Brain (tissue), 1 donor: ENCODE data around the gene ANXA10.

DNA sequence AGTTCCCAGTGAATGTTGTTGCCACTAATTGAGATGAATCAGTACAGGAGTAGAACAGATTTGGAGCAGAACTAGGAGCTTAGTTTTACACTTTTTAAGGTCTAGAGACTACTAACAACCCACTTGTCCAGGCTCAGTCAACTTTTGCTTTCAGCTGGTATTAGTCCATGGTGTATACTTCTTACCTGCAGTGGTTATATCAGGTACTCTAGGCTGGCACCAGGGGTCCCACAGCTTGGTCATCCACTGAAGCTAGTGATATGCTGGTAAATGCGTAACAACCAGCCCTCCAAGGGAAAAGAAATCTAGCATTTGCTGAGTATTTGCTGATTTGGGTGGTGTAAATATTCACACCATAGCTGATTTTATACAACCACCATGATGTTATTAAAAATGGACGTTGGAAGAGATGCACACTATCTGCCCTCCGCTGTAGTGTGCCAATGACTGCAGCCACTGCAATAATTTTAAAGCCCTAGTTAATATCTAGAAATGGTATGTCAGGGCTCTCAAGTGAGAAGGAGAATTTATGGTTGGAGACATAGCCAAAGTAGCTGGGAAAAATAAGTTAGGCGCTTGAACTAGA is 16.5 kb upstream of the TMEM144 start:
- RRBS: no CpG with 5 or more reads among the region's 4 CpGs

DNA sequence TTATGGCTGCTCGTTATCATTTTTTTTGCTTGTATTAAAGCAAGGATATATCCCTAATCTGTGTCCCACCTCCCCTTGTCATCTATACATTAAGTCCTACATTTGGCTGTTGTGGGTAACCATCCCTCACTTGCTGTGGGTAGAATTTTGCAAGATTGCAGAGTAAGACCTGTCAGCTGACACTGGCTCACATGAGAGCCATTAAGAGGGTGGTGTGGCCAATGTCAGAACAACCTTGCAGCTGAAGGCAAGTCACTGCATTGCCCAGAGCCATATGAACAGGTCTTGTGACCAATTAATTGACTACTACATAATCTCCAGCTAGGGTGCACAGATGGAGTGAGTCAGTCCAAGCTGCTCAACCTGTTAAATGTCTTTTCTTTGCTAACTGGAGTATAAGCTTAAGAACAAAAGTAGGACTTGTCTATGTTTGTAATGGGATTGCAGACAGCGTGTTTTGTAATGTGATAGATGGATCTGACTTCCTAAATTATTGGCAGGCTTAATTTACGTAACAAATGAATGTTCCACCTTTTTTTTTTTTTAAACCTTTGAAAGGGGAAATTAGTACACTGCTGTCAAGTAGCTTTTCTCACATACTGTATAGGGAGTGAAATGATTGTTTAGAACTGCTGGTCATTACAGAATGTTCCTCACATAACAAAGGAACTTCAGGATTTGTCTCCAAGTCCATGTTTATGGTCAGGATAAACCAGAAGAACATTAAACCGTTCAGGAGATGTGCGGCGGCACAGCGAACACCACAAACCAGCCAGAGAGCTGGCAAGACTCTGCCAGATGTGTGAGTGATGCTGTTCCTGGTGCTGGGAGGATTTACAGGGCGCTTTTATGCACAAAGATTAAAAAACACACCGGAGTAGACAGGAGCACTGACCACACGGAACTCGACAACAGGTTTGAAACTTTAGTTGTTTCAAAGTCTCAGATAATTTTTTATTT is 37.0 kb downstream of the FNIP2 start:
- RRBS: no CpG with 5 or more reads among the region's 11 CpGs

- RRBS: no CpG with 5 or more reads among the region's 3 CpGs
Measured at GRCh38 chr4:158810612-158811140, 41.9 kb downstream of the FNIP2 start.

- RRBS: no CpG with 5 or more reads among the region's 7 CpGs
Measured at GRCh38 chr4:158891236-158891937, 122.6 kb downstream of the FNIP2 start.

DNA sequence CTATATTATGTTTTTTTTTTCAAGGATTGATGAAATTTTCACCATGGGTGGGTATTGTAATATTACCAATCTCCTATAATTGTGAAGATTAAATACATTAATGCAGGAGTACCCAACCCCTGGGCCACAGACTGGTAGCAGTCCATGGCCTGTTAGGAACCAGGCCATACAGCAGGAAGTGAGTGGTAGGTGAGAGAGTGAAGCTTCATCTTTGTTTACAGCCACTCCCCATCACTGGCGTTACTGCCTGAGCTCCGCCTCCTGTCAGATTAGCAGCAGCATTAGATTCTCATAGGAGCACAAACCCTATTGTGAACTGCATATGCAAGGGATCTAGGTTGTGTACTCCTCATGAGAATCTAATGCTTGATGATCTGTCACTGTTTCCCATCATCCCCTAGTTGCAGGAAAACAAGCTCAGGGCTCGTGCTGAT is 15.1 kb downstream of the RAPGEF2 start:
- RRBS: no CpG with 5 or more reads among the region's 3 CpGs

- RRBS: no CpG with 5 or more reads among the region's 4 CpGs
Measured at GRCh38 chr4:159216065-159216613, 113.3 kb downstream of the RAPGEF2 start.

DNA sequence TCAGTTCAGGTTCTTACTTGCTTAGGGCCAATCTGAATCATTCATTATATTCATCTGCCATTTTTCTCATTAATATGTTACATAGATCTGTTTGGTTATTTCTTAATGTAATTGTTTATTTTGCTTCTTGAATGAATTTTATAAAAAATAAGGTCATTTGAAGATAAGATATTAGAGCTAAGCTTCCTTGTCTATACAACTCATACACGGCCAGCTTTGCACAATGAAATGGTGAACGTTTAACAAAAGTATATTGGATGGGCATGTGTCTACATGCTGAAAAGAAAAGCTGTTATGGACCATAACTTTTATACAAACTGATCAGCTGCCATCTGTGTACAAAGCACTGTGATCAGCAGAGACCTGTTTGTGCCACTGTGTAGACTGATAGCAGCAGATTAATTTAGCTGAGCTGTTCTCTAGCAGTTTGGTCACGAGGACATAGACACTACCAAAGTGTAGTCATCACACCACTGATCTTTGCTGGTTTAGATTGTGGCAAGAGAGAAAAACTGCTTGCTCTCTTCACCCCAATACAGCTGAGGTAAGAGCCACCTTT is 124.4 kb downstream of the RAPGEF2 start:
- RRBS: no CpG with 5 or more reads among the region's 3 CpGs

DNA sequence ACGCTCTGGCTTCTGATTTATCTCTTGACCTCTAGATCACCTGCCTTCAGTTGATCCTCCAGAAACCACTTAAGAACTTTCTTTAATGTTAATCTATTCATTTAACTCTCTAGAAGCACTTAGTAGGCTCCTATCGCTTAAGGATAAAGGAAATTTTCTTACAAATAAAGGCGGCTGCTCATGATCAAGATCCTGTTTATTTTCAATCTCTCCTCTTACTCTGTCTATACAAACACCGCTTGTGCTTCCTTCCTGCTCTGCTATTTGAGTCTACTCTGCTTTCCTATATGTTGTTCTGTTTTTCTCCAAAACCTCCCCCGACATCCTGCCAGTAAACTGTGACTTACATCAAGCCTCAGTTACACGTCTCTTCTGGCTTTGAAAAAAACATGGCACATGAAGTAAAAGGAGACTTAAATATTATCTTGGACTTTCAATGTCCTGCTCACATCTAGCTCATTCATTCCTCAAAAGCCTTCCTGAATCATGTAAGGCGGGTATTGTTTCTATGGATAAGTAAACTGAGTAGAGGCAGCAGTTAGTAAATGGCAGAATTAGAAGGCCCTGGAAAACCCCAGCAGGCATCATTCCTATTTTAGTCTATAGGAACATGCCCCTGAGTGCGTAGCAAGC is 280.0 kb downstream of the RAPGEF2 start:
- RRBS: no CpG with 5 or more reads among the region's 8 CpGs

DNA sequence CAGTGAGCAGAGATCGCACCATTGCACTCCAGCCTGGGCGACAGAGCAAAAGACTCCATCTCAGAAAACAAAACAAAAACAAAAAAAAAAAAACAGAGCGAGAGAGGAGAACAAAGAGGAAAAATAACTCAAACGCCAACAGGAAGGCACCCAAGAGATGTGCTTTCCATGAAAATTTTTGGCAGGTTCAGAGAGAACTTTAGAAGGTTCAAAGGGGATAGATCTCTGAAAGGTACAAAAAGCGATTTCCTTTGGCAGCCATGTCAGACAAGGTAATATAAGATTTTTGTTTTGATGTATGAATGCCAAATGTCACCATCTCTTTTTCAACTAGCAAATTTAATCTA is 11.9 kb downstream of the NAF1 start:
- RRBS: no CpG with 5 or more reads among the region's 5 CpGs

DNA sequence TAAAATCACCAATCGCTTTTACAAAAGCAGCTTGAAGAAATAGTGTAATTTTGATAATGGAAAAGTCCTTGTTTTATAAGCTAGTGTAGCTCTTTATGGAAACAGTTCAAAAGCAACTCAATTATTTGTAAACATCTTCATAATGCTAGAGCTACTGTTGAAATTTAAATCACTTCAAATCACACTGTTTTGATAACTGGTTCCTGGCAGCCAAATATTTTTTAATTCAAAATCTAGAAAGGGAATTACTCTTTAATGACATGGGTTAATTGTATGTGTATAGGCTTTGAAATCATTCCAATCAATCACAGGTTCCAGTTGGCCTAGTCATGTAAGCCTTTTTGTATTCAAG is 33.8 kb downstream of the TKTL2 start:
- RRBS: no CpG with 5 or more reads among the region's 1 CpG

- RRBS: no CpG with 5 or more reads among the region's 6 CpGs
Measured at GRCh38 chr4:165185420-165185927, 21.9 kb upstream of the KLHL2 start.

DNA sequence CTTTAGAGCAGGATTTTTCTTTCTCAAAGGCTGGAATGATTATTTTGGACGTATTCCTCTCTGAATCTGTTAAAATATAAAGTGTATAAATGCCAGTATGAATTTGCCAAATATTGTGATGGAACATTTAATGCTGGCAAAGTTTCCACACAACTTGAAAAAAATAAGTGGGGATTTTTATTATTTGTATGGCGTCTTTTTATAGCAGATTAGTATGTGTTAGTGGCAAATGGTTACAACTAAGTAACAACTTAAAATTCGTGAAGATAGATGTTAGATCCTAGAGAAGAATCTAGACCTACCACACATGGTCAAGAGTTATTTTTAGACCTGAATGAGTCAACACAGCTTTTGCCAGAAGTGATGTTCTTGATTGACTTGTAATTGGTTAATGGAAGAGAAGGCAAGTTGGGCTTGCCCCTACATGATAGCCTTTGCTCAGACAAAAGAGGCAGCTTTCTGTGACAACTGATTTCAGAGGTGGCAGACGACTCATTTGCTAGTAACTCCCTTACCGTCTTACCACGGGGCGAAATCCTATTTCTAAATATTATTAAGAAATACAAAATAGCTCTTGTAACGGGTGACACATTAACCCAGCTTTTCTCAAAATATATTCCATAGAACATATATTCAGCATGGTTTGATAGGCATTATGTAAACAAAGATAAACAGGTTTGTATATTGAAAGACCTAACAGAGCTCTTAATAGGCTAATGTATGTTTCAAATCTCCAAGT is 4.9 kb downstream of the CPE start:
- RRBS: no CpG with 5 or more reads among the region's 8 CpGs

DNA sequence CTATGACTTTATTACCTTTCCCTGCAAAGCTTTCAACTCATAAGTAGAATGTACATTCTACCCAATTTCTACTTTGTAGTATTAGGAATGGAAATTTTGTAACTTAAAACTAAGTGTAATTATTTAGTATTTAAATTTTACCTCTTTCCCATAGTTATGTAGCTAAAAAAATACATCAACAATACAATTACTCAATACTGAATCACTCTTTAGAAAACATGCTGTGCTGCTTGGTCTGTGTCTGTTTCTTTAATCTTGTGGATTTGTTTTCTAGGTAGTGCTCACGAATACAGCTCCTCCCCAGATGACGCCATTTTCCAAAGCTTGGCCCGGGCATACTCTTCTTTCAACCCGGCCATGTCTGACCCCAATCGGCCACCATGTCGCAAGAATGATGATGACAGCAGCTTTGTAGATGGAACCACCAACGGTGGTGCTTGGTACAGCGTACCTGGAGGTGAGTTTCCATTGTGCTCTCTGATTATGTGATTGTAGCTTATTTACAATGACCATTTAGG is 105.4 kb downstream of the CPE start:
- RRBS: no CpG with 5 or more reads among the region's 8 CpGs

GRCh38 chr4:165493092-165493465 is 114.3 kb downstream of the CPE start:
- RRBS: no CpG with 5 or more reads among the region's 11 CpGs

DNA sequence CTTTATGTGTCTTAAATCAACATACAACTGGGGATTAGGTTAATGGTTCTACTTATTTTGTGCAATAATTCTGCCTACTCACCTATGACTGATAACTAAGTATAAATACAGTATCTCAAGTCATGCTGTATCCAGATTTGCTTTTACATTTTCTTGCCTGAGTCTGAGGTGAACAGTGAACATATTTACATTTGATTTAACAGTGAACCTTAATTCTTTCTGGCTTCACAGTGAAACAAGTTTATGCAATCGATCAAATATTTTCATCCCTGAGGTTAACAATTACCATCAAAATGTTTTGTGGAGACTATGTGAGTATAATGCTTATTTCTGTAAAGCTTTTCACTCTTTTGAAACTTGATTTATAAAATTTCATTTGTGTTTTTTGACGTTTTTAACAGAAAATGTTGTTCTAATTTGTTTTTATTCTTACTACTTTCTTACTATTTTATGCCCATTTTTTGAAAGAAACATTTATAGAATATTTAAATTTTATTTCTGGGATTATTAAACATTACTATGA is at the start of gene ANXA10:
Gene ANXA10, plus strand, starts transcription at position 130 of the 523 bp plus-strand sequence.
- RRBS: no CpG with 5 or more reads among the region's 2 CpGs

DNA sequence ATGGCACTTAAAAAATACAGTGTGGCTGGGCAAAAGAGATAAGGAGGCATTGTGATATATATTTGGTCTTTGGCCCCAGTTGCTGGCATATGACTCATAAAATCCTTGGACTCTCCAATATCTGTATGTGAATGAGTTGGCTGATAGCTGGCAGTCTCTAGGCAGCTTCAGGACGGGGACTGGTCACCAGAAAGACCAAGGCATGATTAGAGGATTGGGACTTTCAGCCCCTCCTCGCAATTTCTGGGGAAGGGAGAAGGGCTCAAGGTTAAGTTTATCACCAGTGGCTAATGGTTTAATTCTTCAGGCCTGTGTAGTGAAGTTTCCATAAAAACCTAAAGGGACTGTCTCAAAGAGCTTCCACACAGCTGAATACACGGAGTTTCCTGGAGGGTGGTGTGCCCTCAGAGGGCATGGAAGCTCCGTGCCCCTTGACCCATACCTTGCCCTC is 66.4 kb upstream of the DDX60 start:
- RRBS: no CpG with 5 or more reads among the region's 4 CpGs

- RRBS: no CpG with 5 or more reads among the region's 4 CpGs
Measured at GRCh38 chr4:168449982-168450696, 30.2 kb downstream of the DDX60L start.

GRCh38 chr4:168480951-168481431 is 699 bp upstream of the DDX60L start:
- RRBS: no CpG with 5 or more reads among the region's 7 CpGs

DNA sequence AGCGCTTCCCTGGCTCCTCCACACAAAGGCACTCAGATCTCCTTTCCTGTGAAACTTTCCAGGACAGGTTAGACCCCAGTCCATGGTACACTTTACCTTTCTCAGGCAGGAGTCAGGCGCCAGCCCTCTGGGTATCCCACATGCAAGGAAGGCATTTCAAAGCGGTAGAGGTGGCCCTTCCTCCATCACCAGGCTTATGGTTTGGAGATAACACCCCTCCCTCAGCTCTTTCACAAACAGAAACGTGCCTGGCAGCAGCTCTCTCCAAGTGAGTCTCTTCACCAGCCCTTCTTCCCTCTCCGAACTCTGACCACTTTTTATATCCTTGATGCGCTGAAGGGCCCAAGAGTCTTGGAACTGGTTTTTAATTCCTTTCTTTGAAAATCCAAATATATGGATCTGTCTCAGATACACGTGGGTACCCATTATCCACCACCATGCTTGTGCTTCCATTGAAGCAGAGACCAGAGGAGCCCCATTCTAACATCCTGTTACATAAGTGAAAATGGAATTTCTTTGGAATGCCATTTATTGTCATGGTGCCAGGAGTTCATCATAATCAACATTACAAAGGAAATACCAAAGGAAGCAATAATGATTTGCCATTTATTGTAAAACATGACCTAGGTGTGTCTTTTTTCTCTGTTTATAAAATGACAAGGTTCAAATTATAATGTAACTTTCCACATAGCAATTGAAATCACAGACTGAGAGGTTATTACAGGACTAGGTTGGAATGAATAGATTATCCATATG is 61.6 kb downstream of the PALLD start:
- RRBS: no CpG with 5 or more reads among the region's 7 CpGs

- RRBS: no CpG with 5 or more reads among the region's 8 CpGs
Measured at GRCh38 chr4:168588918-168589610, 92.2 kb downstream of the PALLD start.